NALM6 (cell line): Measurements from ENCODE around the gene CTAGE8.

DNA sequence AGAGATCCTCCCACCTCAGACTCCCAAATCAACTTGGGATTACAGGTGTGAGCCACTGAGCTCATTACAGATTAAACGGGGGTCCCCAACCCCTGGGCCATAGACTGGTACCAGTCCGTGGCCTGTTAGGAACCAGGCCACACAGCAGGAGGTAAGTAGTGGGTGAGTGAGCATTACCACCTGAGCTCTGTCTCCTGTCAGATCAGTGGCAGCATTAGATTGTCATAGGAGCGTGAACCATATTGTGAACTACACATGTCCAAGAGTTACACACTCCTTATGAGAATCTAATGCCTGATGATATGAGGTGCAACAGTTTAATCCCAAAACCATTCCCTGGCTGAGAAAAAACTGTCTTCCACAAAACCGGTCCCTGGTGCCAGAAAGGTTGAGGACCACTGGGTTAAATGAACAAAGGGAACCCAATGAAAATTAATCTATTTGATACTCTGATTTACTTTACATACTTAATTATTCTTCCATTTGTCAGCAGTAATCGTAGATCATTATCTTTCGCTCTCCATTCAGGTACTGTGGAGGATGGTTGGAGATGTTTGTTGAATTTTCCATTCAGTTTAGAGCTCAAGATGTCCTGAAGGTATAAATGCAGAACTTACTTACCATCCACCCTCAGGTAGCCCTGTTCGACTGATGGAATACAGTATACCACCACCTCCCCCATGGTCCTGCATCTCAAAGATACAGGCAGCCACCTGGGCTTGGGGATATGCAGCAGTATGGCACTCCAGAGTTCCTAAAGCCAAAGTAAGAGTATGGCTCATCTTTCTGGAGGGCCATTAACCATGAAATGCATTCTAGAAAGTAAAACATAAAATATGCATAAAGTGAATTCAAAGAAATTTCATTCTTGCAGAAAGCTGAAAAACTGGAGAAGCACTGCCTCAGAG is 36.9 kb upstream of the PARP12 start:
- PRO-cap: no peak

DNA sequence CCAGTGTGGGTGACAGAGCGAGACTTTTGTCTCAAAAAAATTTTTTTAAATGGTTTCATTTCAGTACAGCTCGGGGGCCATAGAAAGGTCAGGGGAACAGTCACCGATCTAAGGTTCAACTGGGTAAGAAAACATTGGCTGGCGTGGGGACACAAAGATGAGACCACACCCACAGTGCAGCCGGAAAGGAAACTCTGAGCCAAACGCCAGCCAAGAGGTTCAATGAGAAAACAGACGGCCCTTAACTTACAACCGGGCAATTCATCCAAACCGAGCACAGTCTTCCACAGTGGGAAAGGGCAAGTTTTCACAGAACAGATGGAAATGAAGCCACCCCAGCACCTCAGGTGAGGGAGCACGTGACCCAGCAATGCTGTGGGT is 65.1 kb downstream of the SLC37A3 start:
- PRO-cap: no peak

DNA sequence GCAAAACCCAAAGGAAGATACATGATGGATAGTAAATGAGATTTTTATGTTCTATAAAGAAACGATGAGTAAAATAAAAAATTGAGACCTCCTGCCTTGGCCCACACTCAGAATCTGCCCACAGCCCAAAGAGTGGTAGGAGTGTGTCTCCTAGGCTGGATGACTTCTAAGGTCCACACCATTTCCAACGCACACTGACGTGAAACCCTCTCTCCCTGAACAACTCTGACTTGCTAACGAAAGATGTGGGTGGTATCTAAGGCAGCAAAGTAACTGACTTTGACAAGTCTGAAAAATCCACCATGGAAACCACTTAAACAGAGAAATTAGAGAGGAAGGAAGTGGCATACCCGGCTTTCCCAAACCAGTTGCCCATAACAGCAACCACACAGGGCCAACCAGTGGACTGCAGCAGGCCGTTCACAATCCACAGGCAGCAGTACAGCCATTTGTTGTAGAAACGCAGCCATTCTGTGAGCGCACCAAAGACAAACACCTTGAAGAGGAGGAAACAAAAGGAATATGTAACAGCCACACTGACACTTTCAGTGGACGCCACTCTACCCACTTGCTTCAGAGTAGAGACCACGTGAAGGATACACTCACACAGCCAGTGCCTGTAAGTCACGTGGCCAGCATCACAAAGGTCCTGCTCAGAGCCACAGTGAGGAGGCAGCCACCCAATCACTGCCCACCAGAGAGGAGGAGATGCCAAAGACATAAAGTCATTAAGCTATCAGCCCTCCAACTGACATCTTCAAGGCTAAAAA is 39.9 kb downstream of the SLC37A3 start:
- PRO-cap: no peak

GRCh38 chr7:140573685-140574112 is 66.9 kb downstream of the DENND2A start:
- PRO-cap: no peak

DNA sequence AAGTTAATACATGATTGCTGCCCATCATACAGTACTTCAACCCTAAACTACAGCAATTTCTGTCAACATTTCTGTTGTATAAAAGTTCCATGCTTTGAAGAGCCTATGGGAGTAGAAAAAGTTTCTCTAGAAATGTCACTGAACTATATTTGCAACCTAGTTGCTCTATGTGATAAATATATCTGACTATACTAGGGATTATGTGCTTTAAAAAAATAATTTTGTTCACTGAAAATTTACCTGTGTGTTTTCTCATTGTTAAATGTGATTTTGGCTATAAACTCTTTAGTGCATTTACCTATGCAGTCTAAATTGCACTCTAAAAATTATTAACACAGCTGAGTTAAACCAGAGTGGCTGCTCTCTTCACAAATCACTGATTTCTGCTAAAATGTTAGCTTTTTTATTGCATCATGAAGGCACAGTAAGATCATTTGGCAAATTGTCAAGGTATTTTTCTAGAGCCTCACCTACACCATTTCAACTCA is 25.5 kb downstream of the NDUFB2 start:
- PRO-cap: no peak

DNA sequence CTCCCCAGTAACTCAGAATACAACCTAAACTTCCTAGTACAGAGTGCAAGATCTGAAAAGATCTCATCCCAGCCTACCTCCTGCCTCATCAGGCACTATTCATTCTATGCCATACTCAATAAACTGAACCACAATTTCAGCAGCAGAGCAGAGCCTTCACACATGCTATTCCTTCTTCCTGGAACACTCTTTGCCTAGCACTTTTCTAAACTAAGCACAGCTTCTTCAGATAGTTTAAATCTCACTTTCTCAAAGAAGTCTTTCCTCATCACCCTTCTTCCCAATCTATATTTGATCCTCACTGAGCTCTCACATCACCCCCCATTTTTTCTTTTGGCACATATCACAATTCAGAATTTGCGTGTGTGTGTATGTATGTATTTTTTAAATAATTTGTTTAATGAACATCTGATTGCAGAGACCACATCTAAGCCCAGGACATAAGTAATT is 38.3 kb downstream of the BRAF start:
- PRO-cap: no peak

- PRO-cap: no peak
These were observed 686 bp downstream of the MRPS33 start for GRCh38 chr7:141013954-141014578.

- PRO-cap: no peak
These were observed 22.4 kb downstream of the AGK start for GRCh38 chr7:141573503-141574019.

- PRO-cap: no peak
These were observed 40.0 kb downstream of the DENND11 start for GRCh38 chr7:141661582-141662657.

- PRO-cap: bidirectional peak, plus-strand start at chr7:141701600, minus-strand start at chr7:141701576
These were observed 436 bp downstream of the DENND11 start for GRCh38 chr7:141701446-141702014.

- PRO-cap: no peak
These were observed 220.3 kb upstream of the PRSS1 start for GRCh38 chr7:142528802-142529477.

DNA sequence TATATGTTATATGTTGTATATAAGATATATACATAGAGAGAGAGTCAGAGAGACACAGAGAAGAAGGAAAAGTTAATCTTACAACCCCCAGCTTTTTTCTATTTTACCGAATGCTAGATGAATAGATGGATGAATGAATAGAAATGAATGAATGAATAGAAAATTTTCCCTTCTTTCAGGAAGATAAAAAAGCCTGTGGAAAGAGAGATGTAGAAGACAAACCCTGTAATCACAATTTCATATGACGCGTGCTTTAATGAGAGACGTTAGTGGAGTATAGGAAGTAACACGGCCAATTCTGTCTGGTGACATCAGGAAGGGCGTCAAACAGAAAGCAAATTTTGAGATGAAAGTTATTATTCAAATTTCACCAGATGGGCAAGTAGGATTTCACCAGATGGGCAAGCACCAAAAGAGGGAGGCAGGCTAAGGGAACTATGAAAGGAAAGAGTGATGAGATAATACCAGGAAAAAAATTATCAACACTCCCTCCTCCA is 128.9 kb upstream of the PRSS1 start:
- PRO-cap: no peak

DNA sequence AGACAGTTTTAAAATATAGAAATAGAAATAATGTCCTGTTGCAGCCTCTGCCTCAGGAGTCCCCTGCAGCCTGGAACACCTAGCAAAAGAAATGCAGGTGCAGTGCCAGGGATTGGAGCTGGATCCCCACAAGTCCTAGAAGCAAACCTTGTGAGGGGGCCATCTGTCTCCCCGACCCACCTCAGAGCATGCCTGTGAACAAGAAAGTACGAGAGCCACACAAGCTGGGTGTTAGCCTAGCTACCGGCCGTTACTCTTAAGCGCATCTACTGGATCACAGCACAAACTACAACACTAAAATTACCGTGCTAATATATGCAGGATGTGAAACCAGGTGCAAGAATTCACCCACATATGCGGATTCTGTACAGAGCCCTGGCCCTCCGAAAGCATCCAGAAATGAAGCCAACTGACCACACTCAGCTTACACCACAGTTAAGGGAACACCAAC is 16.1 kb upstream of the PRSS1 start:
- PRO-cap: no peak

DNA sequence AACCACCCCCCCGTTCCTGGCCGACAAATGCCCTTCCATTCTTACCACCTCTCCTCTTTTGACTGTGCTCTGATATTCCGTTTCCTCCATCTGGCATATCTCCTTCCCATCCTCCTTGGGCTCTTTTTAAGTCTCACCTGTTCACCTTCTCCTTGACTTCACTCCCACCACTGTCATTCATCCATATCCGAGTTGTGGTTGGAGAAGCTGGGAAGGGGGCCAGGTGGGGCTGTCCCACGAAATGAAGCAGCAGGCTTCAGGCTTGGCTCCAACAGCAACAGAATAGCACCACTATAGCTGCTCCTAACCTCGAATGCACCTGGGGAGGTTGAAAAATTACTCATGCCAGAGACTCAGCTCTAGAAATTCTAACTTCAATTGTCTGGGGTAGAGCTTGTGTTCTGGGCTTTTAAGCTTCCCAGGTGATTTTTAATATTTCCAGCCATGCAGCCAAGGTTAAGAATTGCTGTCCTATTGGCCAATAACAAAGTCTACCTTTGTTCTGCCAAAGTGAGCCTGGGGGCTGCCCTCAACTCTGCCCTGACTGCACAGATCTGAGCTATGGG is 364 bp downstream of the PRSS1 start:
- PRO-cap: no peak

DNA sequence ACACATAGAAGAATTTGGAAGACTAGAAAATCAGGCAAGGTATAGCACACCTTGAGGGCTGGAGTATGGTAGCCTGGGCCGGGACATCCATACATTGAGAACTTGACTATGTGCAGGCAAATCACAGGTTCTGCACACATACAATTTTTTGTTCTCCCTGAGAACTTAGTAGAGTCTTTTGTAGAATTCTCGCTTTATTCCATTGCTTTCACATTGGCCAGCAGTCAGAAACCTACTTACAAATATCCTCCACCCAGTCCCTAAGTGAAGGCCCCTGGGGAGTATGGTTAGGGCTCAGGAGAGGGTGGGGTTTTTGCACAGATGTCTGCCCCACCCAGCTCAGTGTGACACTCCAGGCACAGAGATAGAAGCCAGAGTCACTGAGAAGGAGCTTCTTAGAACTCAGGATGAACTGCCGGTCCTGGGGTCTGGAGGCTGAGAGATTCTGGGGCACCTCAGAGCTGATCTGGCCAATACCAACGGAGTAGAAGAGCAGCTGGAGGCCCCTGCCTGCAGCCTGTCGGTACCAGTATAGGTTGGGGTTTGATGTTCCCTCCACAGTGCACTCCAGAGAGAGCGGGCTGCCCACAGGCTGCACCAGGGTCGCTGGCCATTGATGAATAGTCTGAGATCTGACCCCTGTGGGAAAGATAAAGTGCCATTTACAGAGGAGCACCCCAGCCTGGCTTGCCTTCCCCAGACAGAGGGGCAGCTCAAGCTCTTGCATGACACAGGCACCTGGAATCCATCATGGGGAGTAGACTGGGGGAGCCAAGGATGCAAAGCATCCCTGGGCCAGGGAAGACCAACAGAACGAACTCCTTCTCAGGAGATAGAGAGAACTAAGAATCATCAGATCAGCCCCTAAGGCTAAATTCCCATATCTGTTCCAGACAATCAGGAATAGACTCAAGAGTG is 41.7 kb downstream of the PRSS2 start:
- PRO-cap: no peak

DNA sequence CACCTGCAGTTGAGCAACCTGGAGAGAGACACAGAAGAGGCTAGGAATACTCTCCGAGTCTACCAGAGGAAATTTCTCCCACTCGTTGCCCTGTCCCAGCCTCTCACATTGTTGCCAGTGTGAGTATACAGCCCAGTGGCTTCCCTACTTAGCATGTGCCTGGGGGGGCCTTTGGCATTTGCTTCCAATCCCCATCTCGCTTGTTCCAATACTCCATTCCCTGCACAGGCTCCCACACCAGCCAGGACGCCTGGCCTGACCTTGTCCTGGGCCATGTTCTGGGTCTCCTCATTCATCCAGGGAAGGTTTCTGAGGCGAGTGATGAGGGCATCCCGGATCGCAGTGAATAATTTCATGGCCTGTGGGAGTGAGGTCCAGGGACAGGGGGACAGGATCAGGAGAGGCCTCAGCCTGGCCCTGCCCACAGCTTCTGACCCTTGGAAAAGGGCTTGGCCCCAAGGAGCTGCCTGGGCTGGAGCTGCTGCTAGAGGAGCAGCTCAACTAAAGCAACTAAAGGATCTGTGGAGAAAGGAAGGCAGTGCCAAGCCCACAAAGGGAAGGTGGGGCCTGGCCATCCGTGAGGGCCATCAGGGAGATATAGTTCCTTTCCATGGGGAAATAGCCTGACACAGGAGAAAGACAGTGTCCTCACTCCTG is 5.2 kb downstream of the LLCFC1 start:
- PRO-cap: no peak

GRCh38 chr7:143485003-143485406 is 7.3 kb downstream of the TAS2R41 start:
- PRO-cap: no peak

DNA sequence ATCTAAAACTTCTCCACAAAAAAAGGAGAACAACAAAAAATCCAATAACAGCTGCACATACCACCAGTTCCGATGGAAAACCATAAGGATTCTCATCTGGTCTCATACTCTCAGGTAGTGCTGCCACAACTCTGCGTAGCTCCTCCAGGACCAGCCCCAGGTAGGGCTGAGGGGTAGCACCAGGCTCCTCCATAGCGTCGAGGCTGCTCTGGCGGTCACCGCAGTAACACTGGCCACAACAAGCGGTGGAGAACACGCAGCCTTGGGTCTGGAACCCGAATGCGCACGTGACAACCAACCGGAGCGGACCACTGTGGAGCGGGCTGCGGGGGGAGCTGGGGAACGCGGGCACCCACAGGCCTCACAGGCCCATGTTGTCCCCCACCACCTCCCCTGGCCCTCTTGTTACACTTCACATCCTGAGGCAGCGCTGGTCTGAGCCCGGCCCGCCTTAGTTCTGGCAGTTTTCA is at the start of gene CTAGE8:
Gene CTAGE8, minus strand, starts transcription at position 231 of the 470 bp plus-strand sequence.
- PRO-cap: no peak

DNA sequence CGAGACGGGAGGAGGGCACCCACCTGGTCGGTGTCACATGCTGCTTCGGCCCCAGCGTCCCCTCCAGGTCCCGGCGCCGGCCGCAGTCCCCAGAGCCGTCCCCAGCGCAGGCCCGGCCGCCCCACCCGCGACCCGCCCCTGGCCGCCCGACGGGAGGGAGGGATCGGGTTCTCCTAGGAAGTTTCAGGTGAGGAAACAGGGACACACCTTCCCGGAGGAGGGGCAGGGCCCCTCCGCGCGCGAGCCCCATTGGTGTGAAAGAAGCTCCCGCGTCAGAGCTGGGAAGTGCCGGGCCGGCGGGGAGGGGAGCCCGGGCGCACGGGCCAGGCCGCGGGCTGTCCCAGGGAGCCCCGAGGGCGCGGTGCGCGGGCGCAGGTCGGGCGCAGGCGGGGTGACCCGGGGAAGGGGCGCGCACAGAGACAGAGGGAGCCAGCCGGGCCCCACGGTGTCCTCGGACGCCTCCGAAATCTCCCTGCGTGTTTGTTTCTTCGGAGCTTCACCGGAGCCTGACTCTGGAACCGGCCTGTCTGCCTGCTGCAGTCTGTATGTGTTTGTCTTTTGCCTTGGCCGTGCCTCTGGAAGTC is 18.0 kb upstream of the OR2A1 start:
- PRO-cap: no peak

GRCh38 chr7:144363025-144363393 is 7.8 kb downstream of the ARHGEF5 start:
- PRO-cap: no peak